Vagina (tissue), 1 donor: ENCODE measurements around a stretch of chr13.

GRCh38 chr13:67134216-67134664 lies 95.9 kb downstream of the PCDH9 start:
- PRO-cap: no peak
- RAMPAGE, long total RNA: no peak

DNA sequence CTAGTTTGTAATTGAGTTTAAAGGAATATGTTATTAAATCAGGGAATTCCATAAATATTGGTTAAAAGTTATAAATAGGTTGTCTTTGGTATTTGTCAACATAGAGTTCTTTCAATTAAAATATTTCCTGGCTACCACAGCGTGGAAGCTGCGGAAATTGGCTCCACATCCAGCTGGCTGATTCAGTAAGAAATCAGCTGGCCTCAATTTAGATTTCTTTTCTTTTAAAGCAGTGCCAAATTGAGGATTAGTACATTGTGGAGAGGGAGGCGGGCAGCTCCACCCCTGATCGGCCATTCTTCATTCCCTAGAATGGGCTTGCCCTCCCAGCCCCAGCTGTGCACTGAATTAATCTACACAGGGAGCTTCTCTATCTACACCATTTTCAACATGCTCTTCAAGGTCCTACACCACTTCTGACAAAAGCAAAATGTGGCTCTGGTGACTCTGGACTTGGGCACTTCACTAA lies 624.8 kb downstream of the DACH1 start:
- PRO-cap: no peak
- RAMPAGE, long total RNA: no peak

- PRO-cap: no peak
- RAMPAGE, long total RNA: no peak
Measured at GRCh38 chr13:73169834-73170425, 111.1 kb downstream of the KLF5 start.

DNA sequence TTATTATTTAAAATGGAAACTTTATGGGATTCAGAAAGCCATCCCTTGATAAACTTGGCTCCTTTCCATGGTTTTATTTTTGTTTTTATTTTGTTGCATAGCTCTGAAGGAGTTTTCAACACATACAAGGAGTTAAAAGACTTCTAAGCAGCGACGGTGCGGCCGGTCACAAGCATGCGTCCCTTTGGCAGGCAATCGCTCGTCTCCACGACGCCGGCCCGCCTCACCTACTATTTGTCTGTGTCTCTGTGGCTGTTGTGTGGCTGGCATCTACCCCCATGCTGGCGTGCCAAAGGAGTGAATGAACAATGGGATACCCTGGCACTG lies 176.4 kb downstream of the KLF5 start:
- PRO-cap: no peak
- RAMPAGE, long total RNA: no peak

DNA sequence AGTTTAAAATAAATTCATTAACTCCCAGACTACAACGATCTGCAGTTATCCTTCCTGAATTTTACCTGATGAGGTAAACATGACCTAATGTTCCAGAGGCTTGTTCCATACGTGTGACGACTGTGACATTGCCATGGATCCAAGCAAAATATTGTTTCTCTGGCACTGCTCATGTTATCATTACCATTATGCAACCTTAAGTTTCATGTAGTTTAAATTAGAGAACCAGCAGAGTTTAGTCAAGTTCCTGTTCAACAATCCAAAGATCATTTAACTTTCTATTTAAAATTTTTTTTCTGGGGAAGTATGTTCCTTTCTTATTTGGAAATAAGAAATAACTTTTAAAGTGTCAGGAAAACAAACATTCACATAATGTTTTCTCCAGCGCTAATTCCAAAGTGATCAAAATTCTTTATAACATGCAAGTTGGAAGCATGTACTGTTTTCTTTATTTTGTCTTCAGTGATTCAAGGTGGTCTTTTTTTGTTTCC lies 279.7 kb downstream of the KLF5 start:
- PRO-cap: no peak
- RAMPAGE, long total RNA: no peak

- PRO-cap: no peak
- RAMPAGE, long total RNA: no peak
Measured at GRCh38 chr13:73422857-73423487, 364.2 kb downstream of the KLF5 start.

DNA sequence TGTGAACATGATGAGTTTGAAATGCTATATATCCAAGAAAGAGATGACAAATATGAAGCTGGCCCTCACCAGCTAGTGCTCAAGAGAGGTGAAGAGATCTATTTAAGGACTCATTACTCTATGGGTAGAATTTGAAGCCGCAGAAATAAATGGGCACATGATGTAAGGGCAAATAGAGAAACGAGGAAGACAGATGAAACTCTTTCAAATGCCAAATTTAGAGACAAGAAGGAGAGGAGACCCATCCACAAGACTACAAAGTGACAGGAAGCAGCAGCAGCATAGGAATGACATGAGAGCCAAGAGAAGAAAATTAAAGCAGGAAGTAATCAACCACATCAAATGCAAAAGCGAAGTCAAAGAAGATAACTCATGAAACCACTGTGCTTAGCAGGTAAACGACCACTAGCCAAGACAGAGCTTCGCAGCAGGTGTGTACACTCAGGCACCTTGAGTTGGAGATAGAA lies 1011.1 kb downstream of the KLF5 start:
- PRO-cap: no peak
- RAMPAGE, long total RNA: no peak

DNA sequence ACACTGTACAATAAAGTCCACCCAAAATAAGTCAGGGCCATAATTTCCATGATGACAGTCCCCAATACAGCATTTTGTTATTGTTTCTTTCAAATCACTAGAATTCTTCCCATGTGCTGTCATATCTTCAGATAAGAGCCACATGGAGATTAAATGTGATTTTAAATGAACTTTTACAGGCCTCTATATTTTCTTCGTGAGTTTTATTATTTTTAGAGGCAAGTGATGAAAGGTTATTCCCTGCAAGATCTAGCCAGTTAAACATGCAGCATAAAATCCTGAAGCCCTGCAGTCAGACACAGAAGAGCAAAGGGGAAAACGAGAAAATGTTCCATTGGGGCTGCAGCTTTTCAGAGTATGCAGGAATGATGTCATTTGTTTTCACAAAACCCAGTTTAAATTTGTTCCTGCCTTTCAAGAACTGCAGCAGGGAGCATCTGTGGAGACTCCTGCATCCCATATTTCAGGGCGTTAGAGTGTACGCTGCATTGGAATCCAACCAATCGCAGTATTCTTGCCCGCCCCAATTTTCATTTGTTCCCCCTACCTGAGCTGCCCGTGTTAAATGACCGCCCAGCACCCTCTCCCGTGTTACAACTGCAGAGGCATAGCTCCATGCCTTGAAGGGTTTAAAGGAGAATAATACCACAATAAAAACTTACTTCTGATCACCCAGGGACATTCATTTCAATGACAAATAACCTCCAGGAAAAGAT lies 1180.5 kb downstream of the TBC1D4 start:
- PRO-cap: no peak
- RAMPAGE, long total RNA: no peak

- PRO-cap: no peak
- RAMPAGE, long total RNA: no peak
Measured at GRCh38 chr13:74906420-74906773, 575.6 kb downstream of the TBC1D4 start.

DNA sequence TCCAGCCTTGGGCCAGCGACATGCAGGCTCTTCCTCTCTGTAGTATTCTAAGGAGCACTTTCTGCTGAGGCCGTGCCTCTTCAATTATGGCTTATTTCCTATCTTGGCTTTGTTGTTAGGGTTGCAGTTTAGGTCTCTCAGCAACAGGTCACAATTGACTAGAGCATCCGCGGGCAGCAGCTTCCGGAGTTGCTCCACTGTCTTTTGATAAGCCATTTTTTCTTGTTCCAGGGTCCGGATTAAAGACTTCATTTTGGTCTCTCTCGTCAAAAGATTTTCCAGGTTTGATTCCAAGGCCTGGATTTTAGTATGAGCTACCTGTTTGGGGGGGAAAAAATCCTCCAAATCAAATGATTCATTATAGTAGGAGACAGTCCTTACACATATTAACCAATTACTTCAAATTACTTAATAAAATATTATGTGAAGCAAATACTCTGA lies 195.2 kb downstream of the TBC1D4 start:
- PRO-cap: no peak
- RAMPAGE, long total RNA: start-site peak on the minus strand centred at position 232 of the sequence, 134 bp wide, 89 reads

DNA sequence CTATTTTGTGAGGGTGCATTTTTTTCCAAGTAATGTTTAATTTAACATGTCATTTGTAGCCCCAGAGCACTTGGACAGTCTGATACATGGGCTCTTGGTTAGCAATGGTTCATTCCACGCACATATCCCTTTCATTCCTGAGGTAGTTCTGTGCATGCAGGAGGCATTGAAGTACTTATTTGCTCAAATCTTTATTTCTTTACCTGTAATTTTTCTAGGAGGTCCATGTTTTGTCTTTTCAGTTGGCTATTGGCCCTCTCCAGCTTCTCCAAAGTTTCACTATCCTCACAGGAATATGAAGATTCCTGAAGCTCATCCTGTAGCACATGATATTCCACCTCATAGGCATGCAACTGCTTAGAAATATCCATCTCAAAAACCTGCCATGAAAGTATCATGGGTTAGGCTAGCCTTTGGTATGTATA lies 193.2 kb downstream of the TBC1D4 start:
- PRO-cap: no peak
- RAMPAGE, long total RNA: start-site peak on the minus strand centred at position 257 of the sequence, 61 bp wide, 23 reads

DNA sequence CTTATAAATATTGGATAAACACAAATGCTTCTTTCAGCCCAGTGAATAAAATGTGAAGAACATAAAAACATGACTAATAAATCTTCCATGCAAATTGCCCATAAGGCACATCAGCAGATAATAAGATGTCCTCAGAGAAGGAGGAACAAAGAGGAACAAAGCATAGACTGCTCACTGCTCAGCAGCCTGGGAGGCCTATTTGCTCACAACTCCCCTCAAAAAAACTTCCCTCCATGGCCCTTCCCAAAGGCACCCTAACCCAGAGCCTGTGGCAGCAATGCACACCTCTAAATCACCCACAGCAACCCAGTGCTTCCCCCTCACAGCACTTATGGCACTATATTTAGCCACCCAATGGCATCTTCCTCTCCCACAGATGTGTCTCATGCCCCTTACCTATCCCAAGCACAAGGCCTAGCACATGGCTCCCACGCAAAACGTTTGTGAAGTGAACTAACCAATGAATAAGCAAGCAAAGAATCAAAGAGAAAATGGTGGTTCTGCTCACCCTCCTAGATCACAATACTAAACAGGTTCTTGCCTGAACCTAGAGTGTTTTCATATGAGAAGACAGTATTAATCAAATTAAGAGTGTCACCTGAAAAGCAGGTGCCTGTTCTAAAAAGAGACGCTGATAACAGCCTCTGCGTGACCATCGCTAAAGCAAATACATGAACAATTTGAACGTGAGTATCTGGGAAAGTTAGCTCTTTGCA lies 96.9 kb downstream of the TBC1D4 start:
- PRO-cap: no peak
- RAMPAGE, long total RNA: no peak

DNA sequence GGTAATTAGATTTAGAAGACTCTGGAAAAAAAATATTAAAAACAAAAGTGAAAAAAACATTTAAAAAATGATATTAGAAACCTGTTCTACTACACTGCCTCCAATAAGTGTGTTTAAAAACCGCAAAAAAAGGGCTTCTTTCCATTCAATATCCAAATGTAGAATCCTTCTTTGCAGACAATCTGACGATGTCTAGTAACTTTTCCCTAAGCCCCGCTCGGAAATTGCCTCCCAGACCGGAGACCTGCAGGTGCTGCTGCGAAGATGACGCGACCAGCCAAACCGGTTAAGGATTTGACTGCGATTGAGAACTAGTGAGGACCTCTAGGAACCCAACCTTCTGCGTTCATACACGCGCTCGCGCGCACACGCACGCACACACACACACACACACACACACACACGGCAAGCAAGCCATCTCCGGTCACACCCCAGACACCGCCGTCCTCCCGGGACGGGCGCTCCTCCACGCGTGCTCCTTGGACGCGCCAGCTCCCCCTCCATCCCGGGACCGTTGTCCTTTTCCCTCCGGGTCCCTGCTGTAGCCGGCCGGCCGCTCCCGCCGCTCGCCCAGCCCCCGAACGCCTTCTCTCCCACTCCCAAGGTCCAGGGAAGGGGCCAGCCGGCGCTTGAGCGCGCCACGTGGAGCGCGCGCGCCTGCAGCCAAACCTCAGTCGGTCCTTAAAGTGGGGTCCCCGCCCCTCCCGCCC lies 1.3 kb downstream of the TBC1D4 start:
- PRO-cap: unidirectional peak, plus-strand start at position 632 of the sequence
- RAMPAGE, long total RNA: no peak

GRCh38 chr13:75807849-75808284 lies 171.7 kb downstream of the LMO7 start:
- PRO-cap: no peak
- RAMPAGE, long total RNA: no peak

DNA sequence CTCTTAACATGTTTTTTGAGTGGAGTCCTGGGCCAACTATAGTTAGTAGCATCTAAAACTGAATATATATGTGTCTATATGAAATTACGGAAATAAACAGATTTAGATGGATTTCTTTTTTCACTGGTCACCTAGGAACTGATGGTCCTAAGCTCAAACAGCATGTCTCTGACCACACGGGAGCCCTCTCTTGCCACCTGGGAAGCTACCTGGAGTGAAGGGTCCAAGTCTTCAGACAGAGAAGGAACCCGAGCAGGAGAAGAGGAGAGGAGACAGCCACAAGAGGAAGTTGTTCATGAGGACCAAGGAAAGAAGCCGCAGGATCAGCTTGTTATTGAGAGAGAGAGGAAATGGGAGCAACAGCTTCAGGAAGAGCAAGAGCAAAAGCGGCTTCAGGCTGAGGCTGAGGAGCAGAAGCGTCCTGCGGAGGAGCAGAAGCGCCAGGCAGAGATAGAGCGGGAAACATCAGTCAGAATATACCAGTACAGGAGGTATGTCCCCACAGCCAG lies 205.4 kb downstream of the LMO7 start:
- PRO-cap: no peak
- RAMPAGE, long total RNA: start-site peak on the plus strand centred at position 213 of the sequence, 281 bp wide, 907 reads

DNA sequence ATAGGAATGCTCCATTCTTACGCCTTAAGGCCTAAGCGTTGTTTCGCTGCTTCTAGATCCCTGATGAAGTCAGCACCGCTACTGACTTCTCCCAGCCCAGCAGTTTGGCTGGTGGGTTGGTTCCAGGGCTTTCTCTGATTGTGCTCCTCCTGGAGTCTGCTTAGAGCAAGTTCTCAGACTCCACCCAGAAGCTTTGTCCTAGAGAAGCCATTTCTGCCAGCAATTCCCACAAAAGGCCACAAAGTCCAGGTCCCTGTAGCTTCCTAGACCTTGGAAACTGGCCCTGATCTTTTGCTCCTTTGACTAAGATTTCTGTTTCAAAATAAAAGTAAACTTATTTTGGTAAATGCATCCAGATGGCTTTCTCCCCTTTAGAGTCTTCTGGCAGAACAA lies 65.4 kb downstream of the KCTD12 start:
- PRO-cap: no peak
- RAMPAGE, long total RNA: no peak

GRCh38 chr13:76865630-76865988 lies 20.6 kb downstream of the KCTD12 start:
- PRO-cap: no peak
- RAMPAGE, long total RNA: no peak

DNA sequence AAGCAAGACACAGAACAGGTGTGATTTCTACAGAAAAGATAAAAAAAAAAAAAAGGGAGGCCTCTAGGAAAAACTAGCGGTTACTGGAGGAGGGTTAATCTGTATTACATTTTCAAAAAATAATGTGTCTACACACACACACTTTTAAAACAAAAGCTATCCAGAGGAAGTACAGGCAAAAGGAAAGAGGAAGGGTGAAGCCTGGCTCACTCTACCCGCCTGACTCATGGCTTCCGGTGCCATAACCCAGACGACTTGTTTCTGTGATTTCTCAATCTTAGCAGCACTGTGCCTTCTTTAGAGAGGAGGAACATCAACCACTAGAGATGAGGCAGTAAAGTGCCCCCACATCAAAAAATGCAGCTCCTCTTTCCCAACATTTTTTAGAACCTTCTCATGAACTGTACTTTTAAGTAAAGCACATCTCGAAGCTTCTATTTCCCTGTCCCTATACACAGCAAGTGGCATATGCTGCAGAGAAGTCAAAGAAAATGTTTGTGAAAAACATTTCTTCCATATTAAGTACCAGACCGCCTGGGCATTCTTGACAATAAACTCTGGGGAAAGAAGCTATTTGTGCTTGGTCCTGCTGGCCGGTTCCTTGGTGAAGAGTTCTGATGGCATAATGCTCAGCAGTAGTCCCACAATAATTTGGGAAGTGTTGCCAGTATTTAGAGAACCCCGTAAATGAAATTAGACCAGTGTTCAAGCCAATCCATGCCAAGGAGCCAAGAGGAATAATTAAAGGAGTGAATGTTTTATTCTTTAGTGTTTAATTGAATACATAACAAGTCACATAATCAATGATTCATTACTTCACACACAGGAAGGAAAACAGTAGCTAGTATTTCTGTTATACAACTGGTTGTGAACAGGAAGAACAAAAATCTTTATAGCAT lies 6.5 kb downstream of the KCTD12 start:
- PRO-cap: bidirectional peak, plus-strand start at position 323 of the sequence, minus-strand start at position 121 of the sequence
- RAMPAGE, long total RNA: no peak

DNA sequence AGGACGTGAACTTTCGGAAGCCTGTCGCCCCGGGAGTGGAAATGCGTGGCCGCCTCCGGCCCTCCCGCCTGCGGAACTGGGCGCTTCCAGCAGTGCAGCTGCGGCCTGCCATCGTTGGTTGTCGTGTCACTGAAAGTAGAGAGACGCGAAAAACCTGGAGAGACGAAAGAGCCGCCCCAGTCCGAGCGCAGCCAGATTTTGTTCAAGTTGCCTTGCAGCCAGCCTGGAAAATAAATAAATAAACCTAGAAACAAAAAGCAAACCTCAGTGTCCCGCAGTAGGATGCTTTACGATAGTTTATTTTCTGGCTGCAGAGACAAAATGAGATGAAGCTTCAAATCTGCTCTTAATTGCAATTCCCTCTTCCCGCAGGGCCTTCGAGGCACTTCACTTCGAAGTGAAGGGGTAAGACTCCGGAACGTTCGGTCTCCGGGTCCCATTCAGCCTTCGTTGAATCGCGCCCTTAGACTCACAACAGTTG lies 612 bp upstream of the KCTD12 start:
- PRO-cap: bidirectional peak, plus-strand start at position 138 of the sequence, minus-strand start at position 78 of the sequence
- RAMPAGE, long total RNA: no peak

GRCh38 chr13:76999348-76999896 lies 7.5 kb downstream of the CLN5 start:
- PRO-cap: no peak
- RAMPAGE, long total RNA: no peak